Placental pericyte (primary cell): ENCODE measurements around a stretch of chr1.

- CAGE, long polyA plus RNA, result no peak
Measured at GRCh38 chr1:46025309-46026543, 106.7 kb downstream of the PIK3R3 start.

GRCh38 chr1:46043313-46044104 lies 88.9 kb downstream of the PIK3R3 start:
- CAGE, long polyA plus RNA, result no peak

DNA sequence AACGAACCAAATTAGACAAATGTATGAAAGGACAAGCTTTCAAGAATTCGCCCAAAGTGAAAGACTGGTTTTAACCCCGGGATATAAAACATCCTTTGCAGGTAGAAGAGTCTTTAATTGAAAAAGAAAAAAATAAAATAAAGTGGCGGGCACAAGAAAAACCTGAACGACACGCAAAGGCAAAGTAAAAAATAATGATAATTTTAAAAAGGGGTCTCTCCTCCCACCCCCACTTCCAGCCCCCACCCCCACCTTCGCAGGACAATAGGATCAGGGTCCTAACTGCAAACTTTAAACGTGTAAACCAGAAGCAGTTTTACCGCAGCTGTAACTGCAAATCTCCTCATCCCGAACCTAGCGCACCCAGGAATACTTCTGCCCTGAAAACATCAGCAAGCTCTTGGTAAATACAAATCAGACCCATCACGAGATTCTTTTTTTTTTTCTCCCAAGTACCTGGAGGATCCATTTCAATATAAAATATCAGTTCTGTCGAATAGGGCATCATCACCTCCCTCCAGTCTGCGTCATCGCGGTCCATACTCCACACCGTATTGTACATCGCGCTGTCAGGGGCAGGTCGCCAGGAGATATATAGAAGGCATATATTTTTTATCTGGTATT lies 926 bp downstream of the PIK3R3 start:
- CAGE, long polyA plus RNA, result no peak

- CAGE, long polyA plus RNA, result no peak
Measured at GRCh38 chr1:46132750-46133541, 517 bp upstream of the PIK3R3 start.

DNA sequence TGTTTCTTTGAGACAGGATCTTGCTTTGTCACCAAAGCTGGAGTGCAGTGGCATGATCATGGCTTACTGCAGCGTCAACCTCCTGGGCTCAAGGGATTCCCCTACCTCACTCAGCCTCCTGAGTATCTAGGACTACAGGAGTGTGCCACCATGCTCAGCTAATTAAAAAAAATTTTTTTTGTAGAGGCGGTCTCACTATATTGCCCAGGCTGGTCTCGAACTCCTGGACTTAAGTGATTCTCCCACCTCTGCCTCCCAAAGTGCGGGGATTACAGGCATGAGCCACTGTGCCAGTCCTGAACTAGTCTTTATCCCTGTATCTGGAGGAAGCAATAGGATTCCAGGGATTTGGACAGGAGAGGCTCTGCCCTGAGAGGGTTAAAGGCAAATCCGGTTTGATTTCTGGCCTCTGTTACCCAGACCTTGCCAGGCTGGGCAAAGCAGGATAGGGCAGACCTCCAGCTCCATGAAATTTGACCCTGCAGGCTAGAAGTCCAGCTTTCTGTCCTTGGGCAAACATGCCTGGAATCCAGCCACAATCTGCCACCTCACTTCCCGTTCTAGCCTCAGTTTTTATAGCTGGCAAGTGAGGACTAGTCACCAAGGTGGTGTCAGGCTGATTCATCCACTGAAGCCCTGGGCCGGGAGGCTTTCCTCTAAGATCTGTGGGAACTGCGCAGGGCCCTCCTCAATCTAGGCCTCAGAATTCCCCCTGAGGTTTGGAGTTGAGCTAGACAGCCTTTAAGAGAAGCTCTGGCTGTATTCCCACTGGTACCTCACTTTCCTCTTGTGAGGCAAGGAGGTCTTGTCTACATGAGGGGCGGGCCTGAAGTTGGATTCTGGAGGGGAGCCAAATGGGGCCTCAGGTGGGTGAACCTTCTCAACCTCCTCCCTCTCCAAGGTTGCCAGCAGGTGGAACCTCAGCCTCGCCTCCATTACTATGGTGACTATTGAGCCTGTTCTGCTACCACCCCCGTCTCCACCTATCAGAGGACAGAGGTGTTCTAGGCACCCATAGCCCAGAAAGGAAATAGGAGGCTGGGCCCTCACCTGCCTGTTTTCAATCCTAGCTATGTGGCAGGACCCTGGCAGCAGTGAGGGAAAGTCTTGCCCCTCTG lies 6.9 kb upstream of the P3R3URF start:
- CAGE, long polyA plus RNA, result no peak

- CAGE, long polyA plus RNA, result no peak
Measured at GRCh38 chr1:46205665-46206256, 2.6 kb downstream of the LURAP1 start.

GRCh38 chr1:46664869-46665410 lies 3.2 kb downstream of the ATPAF1 start:
- CAGE, long polyA plus RNA, result no peak

DNA sequence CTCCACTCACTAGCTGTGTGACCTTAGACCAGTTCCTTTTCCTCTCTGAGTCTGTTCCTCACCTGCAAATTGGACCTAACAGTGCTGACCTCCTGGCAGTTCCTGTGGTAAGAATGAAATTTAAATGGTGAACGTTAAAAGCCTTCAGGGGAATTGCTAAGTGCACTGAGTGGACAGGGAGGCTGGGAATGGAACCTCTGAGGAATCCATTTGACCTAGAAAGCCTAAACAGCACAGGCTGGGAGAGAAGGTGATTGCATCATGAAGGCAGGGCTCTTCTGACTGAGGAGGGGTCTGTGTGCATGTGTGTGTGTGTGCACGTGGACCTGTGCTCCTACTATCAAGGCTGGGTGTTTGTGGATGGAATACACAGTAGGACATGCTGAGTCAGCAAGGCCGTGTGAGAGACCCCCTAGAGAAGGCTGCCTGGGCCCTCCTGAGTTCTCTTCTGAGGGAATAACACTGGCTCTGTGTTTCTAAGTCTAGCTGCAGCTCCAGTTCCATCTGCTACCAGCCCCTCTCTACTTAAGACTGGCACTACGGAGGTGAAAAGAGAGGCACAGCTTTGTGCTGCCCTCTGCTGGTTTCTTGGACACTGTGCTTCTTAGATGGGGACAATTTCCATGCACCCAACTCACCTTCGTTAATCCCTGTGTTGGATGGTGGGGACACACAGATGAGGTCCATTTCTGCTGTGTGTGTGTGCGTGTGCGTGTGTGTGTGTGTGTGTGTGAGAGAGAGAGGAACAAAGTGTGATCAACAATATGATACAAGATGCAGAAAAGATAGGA lies 6.1 kb upstream of the EFCAB14 start:
- CAGE, long polyA plus RNA, result no peak

- CAGE, long polyA plus RNA, result no peak
Measured at GRCh38 chr1:46754515-46755089, 35.7 kb upstream of the EFCAB14 start.

DNA sequence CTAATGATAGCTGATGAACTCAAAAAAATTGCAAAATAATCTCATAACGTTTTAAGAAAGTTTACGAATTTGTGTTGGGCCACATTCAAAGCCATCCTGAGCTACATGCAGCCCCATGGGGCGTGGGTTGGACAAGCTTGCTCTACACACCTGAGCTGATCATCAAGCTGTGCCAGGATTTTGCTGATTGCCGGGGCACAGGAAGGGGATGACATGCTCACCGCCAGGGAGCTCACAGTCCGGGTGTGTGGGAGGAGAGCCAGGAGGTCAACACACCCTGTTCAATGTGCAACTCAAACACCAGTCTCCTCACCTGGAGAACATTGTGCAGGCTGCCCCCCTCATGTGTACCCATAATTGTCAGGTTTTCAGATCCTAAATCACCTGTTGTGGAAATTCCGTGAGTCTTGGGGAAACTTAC lies 1.0 kb downstream of the CYP4A11 start:
- CAGE, long polyA plus RNA, result no peak

DNA sequence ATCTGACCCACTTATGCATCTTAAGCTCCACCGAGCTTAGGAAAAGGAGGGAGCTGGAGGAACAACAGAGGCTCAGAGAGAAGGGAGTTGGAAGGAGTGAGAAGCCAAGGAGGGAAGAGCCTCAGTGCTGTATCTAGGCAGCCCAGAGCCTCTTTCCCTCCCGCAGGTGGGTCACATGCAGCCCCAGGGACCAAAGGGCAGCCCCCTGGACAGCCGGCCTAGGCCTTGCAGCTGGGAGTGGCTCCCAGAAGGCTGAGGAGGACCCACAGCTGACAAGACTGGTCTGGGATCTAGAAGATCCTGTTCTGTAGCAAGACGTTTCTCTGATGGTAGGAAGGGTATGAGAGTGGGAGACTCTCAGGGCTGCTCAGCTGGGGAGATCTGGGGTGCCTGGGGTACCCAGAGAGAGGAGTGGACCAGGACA lies 2.2 kb downstream of the PDZK1IP1 start:
- CAGE, long polyA plus RNA, result no peak

DNA sequence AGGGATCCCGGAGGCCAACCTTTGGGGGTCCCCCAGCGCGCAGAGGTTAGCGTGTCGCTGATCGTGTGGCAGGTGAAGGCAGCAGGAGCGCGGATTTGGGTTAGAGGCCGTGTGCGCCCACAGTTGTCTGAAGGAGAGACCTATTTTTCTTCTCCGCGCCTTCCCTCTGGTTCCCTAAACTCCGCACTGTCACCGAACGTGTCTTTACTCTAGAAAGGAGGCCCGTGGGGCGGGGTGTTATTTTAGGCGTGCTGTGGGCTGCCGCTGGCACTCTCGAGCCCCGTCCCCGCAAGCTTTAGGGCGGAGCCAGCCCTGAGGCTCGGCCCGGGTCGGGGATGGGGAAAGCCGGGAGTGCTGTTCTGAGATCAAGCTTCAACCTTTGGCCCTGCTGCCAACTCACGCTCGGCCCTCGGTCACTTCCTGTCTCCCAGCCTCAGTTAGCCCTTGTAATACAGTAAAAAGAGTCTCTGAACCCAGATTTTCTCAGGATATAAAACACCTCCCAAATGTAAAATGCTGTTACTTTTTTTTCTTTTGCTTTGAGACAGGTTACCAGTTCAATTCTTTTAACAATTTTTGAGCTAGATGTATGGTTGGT lies 916 bp downstream of the CMPK1 start:
- CAGE, long polyA plus RNA, result no peak

- CAGE, long polyA plus RNA, result no peak
Measured at GRCh38 chr1:47443977-47444634, 6.3 kb downstream of the FOXD2 start.

DNA sequence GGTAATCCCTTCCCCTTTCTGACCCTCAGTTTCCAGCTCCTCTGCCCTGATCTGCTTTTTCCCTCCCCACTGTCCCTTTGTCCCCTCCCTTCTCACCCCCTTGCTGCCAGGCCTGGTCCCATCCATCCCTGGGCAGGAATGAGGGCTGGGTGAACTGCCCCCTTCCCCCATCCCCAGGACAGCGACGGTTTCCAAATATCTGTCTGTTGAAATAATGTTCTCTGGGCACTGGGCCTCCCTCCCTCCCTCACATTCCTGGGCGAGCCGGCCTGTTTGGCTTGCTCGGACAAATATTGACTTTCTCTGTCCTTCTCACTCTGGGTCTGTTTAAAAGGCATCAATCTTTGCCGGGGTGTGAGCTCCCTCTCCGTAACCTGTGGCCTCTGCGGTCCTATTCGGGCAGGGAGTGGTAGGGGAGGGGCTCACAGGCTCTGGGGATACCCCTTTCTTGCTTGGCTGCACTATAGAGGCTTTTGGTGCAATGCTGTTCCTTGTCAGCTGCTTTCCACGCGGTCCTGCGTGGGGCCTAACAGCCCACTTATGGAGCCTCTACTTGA lies 40.2 kb downstream of the FOXD2 start:
- CAGE, long polyA plus RNA, result no peak

DNA sequence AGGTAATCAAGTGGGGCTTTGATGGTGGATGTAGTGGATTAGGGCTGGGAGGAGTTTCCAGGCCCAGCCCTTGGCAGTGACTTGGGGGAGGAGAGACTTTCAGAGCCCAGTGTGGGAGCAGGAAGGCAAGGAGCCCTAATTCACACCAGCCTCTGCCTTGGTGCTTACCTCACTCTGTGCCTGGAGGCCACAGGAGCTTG lies 44.2 kb downstream of the FOXD2 start:
- CAGE, long polyA plus RNA, result no peak

DNA sequence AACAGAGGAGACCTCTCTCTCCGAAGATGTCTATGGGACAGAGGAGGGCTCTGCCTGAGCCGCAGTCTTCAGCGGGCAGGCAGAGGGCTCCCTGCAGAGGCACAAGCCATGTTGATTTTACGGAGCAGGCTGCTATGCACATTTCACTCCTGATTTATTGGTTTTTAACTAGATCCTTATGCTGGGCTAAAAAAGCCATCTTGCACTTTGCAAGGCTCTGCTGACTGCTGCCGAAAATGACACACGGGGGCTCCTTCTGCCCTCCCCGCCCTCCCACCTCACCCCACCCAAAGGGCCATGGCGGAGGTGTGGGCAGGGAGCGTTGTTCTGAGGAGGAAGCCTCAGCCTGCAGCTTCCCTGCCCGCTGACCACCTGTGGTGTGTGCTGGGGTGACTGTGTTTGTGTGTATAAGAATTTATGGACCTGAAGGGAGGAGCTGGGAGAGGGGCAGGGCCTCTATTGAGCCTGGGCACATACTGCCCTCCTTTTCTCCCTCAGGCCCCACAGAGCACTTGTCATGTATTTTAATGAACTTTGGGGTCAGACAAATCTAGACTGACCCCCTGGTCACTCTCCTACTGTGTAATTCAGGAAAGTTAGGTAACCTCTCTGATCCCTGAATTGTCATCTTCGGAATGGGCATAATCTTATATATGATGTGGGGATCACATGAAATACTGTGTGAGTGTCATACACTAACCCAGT lies 71.3 kb downstream of the FOXD2 start:
- CAGE, long polyA plus RNA, result no peak

GRCh38 chr1:47560136-47560813 lies 122.4 kb downstream of the FOXD2 start:
- CAGE, long polyA plus RNA, result no peak

DNA sequence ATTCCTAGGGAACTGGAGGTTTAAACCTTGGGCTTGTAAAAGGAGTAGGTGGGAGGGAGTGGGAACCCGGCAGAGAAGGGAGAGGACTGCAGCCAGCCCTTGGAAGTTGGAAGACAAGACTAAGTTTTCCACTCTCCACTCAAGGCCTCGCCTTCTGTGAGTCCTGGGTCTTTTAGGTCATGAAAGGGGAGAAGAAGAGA lies 247.1 kb downstream of the FOXD2 start:
- CAGE, long polyA plus RNA, result no peak

GRCh38 chr1:47954698-47955389 lies 42.3 kb downstream of the TRABD2B start:
- CAGE, long polyA plus RNA, result no peak

- CAGE, long polyA plus RNA, result no peak
Measured at GRCh38 chr1:47992527-47993068, 4.6 kb downstream of the TRABD2B start.